Measurements from ENCODE around the gene GAPDHS.

DNA sequence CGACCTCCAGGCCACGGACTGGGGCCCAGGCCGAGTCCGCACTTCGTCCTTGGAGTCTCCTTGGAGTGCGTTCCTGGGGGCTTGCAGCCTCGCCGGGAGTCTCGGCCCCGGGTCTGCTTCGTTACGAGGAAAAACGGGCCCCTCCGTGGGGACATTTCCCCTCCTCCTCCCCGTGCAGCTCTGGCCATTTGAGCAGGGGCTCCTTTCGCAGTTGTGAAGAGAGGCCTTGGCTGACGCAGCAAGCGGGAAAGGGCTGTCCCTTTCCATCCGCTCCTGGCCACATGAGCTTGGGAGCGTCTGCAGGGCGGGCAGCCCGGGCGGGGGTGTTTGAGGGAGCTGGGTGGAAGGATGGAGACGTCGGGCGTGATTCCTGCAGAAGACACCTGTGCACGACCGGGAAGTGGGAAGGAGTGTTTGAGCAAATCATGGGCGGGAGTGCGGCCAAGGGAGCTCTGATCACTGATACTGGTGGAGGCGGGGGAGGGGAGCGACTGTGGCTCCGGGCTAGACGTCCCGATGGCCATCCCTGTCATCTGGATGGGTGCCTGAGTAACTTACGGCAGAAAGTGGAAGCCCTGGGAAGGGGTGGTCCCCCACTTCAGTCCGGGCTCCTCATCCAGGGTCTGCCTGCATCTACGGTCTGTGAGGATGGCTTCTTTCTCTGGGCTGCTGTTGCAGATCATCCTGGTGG lies 644 bp downstream of the GPI start:
- PRO-cap, 7 experiments = no peak in any of the 7 experiments

GRCh38 chr19:34383391-34383934 lies 18.5 kb downstream of the GPI start:
- PRO-cap, 7 experiments = no peak in any of the 7 experiments

DNA sequence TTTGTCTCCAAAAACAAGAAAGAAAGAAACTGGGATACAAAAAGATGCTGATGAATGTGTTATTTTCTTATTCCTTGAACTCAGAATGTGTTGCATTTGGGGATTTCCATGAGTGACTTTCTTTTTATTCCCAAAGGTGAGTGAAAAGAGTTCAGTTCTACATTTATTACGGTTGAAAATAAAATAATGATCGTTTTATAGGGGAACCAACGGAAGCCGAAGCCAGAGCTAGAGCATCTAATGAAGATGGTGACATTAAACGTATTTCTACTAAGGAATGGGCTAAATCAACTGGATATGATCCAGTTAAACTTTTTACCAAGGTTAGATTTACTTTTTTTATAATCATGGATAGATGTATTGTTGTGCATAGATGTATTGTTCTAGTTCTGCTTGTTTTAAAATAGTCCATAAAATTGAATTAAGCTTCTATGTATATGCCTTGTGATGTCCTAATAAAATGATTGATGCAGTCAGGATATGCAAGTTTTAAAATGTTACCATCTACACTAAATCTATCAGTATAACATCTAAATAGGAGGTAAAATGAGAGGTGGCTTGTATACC lies 16.7 kb downstream of the UBA2 start:
- PRO-cap, 7 experiments = no peak in any of the 7 experiments

DNA sequence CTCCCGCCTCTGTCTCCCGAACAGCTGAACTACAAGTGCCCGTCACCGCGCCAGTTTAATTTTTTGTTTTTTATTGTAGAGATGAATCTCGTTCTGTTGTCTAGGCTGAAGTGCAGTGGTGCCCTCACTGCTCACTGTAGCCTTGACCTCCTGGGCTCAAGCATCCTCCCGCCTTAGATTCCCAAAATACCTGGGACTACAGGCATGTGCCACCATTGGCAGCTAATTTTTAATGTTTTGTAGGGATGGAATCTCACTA lies 2.5 kb upstream of the WTIP start:
- PRO-cap, 7 experiments = no peak in any of the 7 experiments

- PRO-cap, 7 experiments = no peak in any of the 7 experiments
Observed at GRCh38 chr19:34482336-34483356, 1.1 kb downstream of the WTIP start.

DNA sequence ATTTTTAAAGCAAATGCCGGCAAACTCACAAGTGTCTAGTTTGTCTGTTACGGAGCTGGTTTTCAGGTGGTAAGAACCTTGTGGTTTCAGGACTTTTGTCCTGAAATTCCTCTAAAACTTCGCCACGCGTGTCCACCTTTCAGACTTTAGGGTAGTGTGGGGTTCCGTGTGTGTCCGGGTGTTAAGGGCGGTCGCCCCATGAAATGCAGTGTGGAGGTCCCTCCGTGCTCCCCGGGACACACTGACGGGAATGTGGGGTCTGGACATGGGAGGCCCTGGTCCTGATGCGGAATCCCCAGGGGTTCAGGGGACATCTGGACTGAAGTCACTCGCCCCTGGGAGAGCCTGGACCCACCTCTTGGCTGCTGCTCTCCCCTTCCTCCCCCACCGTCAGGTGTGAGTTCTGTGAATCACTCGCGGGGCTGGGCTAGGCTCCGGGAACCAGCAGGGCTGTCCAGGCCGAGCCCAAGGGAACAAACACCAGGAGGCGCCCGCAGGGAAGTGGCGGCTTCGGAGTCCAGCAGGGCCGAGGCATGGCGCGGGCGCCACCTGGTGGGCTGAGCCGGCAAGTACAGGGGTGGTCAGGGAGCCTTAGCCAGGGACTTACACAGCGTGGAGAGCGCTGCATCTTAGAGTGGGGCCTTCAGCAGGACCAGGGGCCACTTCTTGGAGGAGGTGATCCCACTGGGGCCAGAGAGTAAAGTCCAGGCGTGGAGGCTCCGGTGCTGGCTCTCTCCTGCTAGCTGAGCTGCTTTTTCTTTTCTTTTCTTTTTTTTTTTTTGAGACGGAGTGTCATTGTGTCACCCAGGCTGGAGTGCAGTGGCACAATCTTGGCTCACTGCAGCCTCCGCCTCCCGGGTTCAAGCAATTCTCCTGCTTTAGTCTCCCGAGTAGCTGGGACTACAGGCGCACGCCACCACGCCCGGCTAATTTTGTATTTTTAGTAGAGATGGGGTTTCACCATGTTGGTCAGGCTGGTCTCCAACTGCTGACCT lies 19.9 kb downstream of the WTIP start:
- PRO-cap, 7 experiments = no peak in any of the 7 experiments

- PRO-cap, 7 experiments = peak in 7 of 7 experiments; most common plus-strand start chr19:34678136 (in 1); most common minus-strand start chr19:34678263 (in 3)
Observed at GRCh38 chr19:34678082-34678656, 691 bp downstream of the ZNF302 start.

DNA sequence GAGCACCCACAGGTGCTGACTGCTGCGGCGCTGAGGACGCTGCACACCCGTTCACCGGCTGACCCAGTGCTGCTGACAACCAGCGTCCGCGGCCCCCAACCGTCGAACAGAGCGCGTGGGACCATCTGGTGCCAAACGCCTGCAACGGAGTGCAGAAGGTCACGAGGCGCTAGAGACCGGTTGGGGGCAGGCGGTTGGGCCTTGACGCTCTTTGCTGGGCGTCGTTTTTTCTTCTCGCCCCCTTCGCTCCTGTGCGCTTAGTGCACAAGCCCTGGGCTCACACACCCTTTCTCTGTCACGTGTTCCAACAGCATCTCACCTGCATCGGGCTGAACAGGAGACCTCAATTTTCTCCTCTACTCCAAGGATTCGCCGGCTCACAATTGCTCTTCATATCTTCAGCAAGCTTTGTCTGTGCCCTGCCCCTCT lies 59.8 kb upstream of the ZNF599 start:
- PRO-cap, 7 experiments = no peak in any of the 7 experiments

GRCh38 chr19:35117724-35118210 lies 2.1 kb downstream of the FXYD3 start:
- PRO-cap, 7 experiments = no peak in any of the 7 experiments

DNA sequence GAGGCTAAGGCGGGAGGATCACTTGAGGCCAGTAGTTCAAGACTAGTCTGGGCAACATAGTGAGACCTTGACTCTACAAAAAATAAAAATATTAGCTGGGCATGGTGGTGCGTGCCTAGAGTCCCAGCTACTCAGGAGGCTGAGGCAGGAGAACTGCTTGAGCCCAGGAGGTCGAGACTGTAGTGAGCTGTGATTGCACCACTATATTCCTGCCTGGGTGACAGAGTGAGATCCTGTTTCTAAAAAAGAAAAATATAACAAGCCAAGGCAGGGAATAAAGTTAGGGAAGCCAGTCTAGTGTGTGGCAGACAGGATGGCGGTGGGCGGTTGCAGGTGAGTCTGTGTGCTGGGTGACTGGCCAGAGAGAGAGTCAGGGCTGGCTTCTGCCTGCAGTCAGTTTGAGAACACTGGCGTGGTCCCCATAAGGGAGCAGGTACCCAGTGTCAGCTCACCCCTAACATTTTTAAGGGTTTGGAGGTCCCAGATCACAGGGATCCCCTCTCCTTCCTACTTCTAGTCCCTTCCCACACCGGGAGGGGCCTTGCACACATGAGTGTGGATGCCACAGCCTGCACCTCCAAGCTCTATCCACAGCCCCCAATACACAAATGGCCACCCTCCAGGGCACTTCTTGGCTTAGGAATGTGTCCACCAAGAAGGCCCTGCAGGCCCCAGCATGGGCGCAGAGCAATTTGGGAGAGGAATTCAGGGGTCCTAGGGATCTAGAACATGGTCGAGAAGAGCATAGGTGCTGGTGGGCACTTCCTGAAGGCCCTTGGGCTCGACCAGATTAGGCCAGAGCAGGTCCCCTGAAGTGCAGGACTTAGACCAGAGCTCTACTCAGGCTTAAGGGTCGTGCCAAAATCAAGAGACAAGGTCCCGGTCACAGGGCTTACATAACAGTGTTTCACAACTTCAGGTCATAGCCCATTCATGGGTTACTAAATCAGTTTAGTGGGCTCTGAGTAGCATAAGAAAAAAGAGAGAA lies 15.8 kb downstream of the FXYD5 start:
- PRO-cap, 7 experiments = peak in 1 of 7 experiments; most common plus-strand start position 310 of the sequence (in 1)

GRCh38 chr19:35206211-35206907 lies 22.2 kb downstream of the FAM187B start:
- PRO-cap, 7 experiments = peak in 7 of 7 experiments; most common plus-strand start chr19:35206728 (in 5); most common minus-strand start chr19:35206552 (in 2)

- PRO-cap, 7 experiments = peak in 6 of 7 experiments; most common plus-strand start chr19:35240544 (in 6); most common minus-strand start chr19:35240594 (in 4)
Observed at GRCh38 chr19:35240125-35240707, 8.6 kb upstream of the LSR start.

- PRO-cap, 7 experiments = no peak in any of the 7 experiments
Observed at GRCh38 chr19:35254382-35255506, 5.9 kb downstream of the LSR start.

DNA sequence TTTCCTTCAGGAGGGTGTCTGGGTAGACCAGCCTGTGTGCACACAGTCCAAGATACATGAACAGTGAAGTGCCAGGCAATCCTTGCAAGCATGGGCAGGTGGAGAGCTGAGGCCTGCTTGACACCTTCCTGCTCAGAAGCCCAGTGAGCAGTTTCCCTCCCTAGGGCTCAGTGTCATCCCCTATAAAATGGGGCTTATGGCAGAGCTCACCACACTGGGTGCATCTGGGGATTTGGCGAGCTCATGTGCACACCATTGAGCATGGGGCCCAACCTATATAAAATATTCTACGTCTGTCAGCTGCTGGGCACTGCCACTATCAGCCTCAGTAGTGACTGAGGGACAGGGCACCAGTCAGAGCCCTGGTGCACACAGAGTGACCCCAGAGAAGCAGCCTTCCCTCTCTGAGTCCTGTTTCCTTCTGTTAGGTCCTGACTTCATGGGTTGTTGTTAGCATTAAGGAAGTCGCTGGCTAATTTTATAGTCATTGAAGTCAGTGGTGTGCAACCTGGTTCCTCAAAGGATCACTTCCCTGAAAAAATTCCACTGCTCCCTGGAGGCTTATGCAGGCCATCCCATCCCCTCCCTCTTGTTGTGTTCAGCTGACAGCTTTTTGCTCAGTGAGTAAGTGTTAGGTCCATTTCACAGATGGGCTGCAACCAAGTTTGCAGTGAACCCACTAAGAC lies 4.1 kb upstream of the USF2 start:
- PRO-cap, 7 experiments = no peak in any of the 7 experiments

- PRO-cap, 7 experiments = peak in 1 of 7 experiments; most common plus-strand start chr19:35277756 (in 1)
Observed at GRCh38 chr19:35277457-35278119, 4.7 kb upstream of the HAMP start.

DNA sequence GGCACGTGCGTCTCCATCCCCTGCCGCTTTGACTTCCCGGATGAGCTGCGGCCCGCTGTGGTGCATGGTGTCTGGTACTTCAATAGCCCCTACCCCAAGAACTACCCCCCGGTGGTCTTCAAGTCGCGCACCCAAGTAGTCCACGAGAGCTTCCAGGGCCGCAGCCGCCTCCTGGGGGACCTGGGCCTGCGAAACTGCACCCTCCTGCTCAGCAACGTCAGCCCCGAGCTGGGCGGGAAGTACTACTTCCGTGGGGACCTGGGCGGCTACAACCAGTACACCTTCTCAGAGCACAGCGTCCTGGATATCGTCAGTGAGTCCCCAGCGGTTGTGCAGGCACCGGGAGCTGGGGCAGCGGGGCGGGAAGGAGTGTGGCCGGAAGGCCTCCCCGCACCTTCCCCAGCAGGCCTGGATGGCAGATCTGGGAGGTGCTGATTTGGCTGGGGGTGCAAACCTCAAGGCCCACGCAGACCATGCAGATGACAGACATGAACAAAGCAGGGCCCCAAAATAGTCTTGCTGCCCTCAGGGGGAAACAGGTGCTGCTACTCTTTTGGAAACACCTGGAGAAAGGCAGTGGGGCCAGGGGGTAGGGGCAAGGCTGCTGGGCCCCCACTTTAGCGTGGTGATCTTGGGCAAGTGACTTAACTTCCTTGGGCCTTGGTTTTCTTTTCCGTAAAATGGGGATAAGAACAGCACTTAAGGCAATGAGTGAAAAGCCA lies 3.9 kb downstream of the MAG start:
- PRO-cap, 7 experiments = peak in 3 of 7 experiments; most common plus-strand start position 275 of the sequence (in 2); most common minus-strand start position 177 of the sequence (in 1)

DNA sequence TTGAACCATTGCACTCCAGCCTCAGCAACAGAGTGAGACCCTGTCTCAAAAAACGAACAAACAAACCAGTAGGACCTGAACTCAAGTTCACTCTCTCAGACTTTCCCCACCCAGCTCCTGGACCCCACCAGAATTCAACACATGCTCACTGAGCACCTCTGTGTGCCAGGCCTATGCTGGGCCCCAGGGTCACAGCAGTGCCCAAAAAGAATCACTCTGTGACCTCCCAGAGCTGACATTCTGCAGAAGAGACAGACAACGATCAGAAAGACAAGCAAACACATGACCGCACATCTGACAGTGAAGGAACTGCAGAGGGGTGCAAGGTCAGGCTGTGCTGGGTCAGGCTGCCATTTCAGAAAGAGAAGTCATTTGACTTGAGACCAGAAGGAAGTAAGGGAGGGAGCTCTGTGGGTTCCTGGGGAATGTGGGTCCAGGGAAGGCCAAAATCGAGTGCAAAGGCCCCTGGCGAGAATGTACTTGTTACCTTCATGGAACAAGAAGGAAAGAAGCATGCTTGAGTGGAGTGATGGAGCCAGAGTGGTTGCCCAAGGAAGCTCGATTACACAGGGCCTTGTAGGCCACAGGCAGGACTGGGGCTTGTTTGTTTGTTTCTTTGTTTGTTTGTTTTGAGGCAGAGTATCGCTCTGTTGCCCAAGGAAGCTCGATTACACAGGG lies 11.5 kb upstream of the CD22 start:
- PRO-cap, 7 experiments = no peak in any of the 7 experiments

DNA sequence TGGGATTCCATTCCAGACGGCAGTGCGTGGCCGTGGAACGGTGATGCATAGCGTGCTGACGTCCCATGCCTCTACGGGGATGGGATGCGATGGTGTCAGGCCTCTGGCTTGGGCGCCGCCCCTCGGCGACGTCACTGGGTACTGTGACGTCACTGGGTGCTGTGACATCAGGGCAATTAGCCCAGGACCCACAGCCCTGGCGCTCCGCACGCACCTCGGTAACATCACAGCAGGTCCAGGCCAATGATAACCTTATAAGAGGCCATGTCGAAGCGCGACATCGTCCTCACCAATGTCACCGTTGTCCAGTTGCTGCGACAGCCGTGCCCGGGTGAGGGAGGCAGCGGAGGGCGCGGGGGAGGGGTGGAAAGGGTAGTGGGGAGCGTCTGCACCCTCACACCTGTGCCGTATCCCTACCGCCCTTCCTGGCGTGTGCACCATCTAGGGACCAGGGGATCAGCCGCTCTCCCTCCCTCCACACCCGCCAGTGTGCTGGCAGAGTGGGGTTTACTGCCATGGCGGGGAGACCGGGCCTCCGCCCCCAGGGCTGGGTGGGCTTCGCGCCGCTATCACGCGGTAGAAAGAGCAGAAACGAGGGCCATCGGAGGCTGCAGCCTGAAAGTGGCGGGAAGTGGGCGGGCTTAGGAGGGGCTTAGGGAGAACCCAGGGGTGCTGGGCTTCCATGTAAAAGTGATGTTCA lies at the start of gene GAPDHS:
GAPDHS (plus strand) TSS at position 193 of the 700 bp plus-strand sequence.
- PRO-cap, 7 experiments = no peak in any of the 7 experiments

DNA sequence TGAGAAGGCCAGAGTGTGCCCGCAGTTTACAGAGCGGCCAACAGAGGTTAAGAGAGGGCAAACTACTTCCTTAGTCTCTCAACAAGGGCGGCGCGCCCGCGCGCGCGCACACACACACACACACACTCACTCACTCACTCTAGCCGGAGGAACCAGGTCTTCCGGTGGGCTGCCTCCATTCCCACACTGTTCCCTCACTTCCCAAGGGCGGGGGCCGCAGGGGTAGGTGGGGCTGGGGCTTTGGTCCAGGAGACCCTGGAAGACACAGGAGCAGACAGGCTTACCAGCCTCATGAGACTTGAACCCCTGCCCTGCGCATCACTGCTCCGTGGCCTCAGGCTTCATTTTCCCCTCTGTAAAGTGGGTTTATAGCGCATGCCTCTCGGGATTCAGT lies 828 bp downstream of the GAPDHS start:
- PRO-cap, 7 experiments = peak in 1 of 7 experiments; most common plus-strand start position 203 of the sequence (in 1)

- PRO-cap, 7 experiments = no peak in any of the 7 experiments
Observed at GRCh38 chr19:35596543-35596931, 10.6 kb downstream of the PMIS2 start.

All from T-cell (primary cell).